Vein endothelial cell (primary cell): ENCODE measurements around the genes RRAS2, COPB1, CALCB, PIK3C2A, ABCC8, SERGEF and MRGPRX3.

DNA sequence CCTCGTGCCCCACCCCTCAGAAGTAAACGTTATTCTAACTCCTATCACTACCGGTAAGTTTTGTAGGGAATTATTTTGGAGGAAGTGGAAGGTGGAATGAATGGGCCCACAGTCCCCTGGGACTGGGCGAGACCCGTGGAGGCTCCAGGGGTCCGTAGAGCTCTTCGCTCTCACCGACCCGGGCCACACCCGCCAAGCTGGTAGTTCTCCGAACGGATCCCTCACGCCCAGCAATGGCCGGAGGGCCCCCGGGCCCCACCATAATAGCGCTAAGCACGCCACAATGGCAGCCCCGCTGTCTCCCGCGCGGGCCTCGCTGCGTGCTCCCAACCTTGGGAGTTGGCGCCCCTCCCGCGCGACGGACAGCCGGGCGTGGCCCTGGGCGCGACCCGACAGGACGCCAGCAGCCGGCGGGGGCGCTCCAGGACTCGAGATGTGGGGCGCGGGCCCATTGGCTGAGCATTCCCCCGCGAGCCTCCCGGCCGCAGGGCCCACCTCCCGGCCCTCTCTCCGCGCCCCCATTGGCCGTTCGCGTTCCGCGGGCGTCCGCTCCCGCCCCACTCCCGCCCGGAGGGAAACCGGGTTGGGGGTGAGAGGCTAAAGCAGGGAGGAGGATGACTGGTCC is 441 bp upstream of the FAR1 start:
- CAGE, long polyA plus RNA = no peak

- CAGE, long polyA plus RNA = no peak
Observed at GRCh38 chr11:14271229-14272073, 87.5 kb downstream of the RRAS2 start.

DNA sequence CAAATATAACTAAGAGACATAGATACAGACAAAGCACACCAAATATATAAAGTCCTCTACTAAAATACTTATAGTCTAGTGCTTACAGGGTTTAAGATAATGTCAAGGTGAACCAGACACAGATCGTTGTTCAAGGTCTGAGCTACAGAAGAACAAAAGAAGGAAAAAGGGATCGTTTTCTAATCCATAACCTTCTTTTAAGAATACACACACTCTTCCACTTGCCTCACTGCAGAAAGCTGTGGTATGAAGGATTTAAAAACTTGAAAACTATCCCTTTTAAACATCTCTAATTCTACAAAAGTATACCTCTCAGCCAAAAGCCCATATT is 13.6 kb downstream of the RRAS2 start:
- CAGE, long polyA plus RNA = no peak

- CAGE, long polyA plus RNA = no peak
Observed at GRCh38 chr11:14358748-14359656, at the start of gene RRAS2. RRAS2 (minus strand) TSS chr11:14359183.

DNA sequence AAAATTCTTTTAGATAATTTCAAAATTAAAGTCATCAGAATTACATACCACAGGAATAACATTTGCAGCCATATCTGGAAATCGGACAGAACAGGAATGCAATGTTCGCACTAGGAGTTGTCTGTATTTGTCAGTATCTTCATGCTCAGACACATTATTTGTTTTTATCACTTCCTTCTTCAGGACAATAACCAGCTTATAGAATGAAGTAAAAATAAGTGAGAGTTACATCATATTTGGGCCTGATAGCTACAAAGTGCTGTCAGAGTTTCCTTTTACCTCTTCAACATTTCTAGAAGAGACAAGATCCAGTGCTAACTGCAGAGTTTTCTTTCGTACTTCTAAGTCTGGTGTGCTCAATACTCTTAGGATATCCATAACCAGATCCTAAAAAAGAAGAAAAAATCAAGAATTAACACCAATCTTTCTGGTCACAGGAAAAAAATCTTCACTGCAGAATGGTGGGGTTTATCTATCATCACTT is 18.9 kb downstream of the COPB1 start:
- CAGE, long polyA plus RNA = no peak

- CAGE, long polyA plus RNA = no peak
Observed at GRCh38 chr11:14499069-14500237, at the start of gene COPB1. COPB1 (minus strand) TSS chr11:14499811.

DNA sequence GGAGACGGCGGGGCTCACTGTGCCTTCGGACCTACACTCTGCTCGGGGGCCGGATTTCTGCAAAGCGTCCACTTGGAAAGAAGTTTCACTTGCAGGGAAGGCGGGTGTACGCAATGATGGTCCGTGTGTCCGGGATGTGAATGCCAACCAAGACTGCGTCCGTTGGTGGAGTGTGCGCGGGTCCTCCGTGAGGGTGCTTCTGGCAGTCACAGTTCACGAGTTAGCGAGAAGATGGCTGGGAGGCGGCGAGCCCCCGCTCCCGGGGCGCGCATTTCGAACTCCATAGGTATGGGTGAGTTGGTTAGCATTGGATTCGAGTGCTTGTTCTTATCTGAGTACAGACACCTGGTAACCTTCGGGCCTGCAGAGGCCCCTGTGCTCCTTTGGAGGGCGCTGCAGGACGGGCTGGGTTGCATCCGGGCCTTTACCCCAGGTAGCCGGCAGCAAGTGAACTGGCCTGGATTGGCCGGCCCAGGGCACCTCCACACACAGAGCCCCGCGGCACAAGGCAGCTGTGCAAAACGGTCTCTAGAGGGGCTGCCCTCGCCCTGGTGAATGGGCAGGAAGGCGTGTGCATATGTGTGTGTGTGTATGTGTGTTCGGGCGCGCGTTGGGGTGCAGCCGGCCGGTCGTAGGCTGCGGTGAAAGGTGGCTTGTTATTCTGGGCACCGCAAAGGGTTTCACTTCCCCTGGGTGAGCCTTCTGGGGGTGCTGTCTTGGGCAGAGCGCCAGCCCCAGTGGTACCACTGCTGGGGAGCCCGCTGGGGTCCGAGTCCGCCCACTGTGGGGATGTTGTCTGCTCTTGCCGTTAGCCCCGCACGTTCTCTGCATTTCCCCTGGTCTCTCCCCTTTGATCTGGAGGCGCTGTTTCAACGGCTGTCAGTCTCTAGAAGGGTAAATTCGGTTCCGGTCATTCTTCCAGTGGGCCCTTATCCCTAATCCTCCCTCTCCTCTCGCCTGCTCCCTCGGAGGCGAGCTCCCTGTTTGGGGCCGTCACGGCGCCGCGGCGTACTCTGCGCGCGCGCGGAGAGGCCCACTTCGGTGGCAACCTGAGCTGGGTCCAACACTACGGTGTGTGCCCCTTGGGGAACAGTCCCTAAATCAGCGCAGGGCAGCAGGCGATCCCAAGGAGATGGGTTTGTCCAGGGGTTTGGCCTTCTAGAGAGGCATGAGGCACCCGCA is 13.5 kb upstream of the CYP2R1 start:
- CAGE, long polyA plus RNA = no peak

- CAGE, long polyA plus RNA = no peak
Observed at GRCh38 chr11:14975191-14975738, 3.1 kb upstream of the CALCA start.

- CAGE, long polyA plus RNA = no peak
Observed at GRCh38 chr11:15073118-15073693, at the start of gene CALCB. CALCB (plus strand) TSS chr11:15073593.

DNA sequence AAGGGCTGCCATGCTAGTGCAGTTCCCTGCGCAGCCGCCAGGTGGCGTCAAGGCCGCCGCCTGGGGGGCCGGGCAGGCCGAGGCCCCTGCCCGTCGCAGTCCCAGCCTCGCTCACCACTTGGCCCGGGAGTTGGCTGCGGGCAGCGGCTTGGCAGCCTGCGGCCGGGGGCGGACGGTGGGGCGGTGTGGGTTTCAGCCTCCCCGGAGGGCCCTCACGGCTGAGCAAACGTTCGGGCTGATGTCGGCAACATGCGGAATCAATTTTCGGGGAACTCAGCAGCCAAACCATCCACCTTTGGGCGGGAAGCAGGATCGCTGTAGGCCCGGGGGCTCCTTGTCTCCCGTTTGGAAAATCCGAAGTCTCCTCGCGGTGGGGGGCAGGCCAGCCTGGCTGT is 415.0 kb downstream of the SOX6 start:
- CAGE, long polyA plus RNA = no peak

- CAGE, long polyA plus RNA = no peak
Observed at GRCh38 chr11:16606652-16607229, 131.7 kb upstream of the C11orf58 start.

DNA sequence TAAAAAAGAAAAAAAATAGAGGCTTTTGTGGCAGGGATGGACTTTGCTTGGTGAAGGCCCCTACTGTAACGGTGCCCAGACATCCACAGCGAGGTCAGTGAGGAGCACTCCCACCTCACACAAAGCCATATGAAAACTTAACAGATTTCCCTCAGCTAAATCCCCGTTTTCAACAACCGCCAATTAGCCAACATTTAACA is 641 bp upstream of the C11orf58 start:
- CAGE, long polyA plus RNA = no peak

DNA sequence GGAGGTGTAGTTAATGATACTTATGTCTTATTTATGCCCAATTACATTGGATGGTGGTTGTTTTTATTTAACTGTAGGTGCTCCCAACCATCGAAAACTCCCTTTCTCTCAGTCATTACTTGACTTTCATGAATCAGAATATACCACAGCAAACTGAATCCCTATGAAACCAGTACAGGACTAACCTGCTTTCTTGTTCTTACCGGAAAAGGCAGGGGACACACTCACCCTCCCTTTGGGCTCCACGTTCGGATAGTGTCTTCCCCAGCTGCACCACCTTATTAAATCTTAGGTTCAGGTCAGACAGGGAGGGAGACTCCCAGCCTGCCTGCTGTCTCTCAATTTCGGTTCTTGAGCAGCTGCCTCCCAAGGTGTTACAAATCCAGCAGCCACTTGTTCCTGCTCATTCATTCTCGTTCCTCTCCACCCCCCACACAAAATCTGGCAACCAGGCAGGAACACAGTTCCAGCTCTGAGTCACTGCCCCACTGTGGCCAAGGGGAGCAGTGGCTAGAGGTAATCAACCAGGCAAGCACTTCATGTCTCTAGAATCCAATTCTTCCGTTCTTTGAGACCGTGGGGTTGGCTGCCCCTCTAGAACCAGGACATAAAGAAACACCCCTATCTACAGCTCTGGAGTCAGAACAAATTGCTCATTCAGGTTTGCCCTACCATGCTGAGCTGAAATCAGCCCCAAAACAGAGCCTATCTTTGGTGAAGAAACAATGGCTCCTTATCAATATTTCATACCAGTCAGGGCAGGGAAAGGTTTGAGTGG is 133.0 kb downstream of the PLEKHA7 start:
- CAGE, long polyA plus RNA = no peak

- CAGE, long polyA plus RNA = no peak
Observed at GRCh38 chr11:16925110-16926239, 88.7 kb downstream of the PLEKHA7 start.

- CAGE, long polyA plus RNA = no peak
Observed at GRCh38 chr11:16956321-16957081, 57.7 kb downstream of the PLEKHA7 start.

GRCh38 chr11:17207117-17208267 is at the start of gene PIK3C2A:
PIK3C2A (minus strand) TSS chr11:17207986.
- CAGE, long polyA plus RNA = no peak

DNA sequence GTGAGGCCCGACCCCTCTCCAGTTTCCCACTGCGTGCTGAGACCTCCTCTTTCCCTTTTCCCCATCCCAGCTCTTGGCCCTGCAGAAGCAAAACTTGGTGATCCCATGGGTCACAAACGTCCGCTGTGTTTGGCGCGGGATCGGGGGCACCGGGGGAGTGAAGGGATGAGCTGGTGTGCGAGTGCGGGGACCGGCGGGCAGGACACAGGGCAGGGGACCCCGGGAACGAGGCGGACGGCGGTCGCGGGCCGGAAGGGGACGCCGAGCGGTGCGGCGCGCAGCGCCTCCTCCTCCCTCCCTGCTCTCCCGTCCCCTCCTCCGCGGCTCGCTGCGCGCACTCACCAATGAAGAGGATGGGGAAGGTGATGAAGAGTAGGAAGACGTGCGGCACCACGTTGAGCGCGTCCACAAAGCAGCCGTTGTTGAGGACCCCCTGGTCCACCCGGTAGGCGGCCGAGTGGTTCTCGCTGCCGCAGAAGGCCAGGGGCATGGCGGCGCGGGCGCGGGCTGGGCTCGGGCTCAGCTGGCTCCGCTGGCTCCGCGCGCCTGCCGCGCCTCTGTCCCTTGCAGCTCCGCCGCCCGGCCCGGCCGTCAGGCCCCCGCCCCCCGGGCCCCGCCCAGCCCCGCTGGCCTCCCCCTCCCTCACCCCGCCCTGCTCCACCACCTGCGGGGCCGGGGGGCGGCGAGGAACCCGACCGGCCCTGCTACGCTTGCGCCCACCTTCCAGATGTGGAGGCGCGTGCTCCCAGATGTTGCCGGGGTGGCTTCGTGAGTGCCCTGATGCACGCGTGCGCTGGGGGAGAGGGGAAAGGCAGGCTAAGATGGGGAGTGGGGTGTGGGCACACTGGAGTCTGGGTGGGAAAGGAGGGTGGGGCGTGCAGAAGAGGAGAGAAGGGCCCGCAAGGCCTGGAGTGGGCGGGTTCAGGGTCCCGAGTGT is at the start of gene ABCC8:
TSS of gene ABCC8 (minus strand) at position 559 of the 937 bp plus-strand sequence.
- CAGE, long polyA plus RNA = no peak

DNA sequence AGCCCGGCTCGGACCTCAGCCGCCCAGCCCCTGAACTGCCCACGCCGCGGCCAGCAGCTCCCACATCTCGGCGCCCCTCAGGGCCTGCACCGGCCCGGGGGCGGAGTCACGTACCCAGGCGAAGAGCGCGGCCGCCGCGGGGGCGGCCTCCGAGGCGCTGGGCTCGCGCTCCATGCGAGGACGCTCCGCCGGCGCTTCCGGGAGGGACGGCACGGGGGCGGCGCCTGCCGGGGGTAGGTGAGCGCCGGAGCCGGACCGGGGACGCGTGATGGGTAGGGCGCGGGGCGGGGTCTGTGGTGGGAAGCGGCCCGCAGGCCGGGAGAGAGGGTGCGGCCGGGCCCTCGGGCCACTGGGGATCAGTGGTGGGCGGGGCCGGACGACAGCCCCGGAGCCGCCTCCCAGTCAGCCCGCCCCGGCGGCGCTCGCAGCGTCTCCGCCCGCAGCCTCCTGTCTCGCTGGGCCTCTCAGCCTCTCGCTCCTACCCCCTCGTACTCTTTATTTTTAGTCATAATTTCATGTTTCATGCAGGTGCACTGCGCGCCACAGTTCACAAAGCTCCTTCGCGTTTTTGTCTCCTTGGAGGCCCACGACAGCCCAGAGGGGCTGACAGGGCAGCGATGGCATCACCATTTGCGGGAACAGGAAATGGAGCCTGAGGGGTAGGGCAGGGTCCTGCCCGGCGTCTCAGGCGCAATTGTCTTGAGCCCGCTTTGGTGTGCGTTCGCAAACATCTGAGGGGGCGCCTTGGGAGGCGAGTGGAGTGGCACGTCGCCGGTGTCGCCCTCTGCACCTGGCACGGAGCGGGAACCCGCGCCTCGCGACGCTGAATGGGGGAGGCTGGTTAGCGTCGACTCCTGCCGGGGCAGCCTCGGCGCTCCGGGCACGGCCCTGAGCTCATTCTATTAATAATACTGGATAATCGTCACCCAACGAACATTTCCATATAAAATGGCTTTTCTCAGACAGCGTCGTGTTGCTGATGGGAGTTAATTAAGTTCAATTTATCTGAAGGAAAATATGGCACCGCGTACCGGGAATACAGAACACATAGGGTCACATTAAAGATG is at the start of gene SERGEF:
TSS of gene SERGEF (minus strand) at position 211 of the 1,067 bp plus-strand sequence.
- CAGE, long polyA plus RNA = no peak

DNA sequence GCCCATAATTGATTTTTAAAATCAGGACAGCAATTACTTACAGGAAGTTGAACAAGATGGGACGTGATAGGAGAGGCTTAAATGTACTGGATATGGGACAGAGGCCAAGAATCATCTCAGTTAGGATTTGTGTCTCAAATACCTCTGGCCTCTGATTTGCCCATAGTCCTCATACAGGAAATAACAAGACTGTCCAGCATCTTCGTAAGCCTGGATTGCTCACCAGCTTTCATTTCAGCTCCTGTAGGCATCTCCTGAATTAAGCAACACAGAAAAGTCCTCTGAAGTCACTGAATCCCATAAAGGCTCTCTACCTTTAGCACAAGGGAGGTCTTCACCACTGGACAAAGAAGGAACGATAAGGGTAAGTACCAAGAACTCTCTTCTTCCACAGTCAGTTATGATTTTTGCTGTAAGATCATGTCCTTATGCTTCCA is at the start of gene MRGPRX3:
TSS of gene MRGPRX3 (plus strand) at position 196 of the 437 bp plus-strand sequence.
- CAGE, long polyA plus RNA = no peak

DNA sequence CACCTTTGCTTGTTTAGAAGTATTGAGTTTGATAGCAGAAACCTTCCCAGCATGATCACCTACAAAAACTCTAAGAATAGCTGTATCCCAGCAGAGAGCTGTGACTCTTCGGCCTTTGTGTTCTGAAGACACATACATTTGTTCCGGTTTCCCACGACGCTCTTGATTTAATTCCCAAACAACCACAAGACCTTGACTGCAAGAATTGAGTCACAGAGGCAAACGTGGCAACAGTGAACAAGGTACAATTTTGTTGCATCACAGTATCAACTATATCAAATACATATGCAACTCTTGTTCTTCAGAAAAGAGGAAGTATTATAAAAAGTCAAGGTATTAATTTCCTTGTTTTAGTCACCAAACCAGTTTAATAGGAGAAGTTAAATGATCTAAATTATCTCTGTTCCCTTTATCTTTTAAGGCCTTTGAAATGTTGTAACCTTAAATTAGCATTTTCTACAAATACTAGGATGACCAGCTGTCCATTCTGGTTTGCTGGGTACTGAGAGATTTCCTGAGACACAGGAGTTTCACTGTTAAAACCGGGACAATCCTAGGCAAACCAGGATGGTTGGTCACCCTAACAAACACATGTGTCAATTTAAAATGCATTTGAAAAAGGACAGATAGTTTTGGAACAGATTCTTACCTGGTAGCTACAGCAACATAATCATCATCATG is 11.1 kb downstream of the HPS5 start:
- CAGE, long polyA plus RNA = no peak